Parotid gland (tissue), 1 donor: ENCODE measurements around a stretch of chr5.

GRCh38 chr5:31921774-31922293 lies 252.3 kb downstream of the GOLPH3 start:
- PRO-cap, result no peak

- PRO-cap, result no peak
Measured at GRCh38 chr5:32098192-32099008, 75.7 kb downstream of the GOLPH3 start.

DNA sequence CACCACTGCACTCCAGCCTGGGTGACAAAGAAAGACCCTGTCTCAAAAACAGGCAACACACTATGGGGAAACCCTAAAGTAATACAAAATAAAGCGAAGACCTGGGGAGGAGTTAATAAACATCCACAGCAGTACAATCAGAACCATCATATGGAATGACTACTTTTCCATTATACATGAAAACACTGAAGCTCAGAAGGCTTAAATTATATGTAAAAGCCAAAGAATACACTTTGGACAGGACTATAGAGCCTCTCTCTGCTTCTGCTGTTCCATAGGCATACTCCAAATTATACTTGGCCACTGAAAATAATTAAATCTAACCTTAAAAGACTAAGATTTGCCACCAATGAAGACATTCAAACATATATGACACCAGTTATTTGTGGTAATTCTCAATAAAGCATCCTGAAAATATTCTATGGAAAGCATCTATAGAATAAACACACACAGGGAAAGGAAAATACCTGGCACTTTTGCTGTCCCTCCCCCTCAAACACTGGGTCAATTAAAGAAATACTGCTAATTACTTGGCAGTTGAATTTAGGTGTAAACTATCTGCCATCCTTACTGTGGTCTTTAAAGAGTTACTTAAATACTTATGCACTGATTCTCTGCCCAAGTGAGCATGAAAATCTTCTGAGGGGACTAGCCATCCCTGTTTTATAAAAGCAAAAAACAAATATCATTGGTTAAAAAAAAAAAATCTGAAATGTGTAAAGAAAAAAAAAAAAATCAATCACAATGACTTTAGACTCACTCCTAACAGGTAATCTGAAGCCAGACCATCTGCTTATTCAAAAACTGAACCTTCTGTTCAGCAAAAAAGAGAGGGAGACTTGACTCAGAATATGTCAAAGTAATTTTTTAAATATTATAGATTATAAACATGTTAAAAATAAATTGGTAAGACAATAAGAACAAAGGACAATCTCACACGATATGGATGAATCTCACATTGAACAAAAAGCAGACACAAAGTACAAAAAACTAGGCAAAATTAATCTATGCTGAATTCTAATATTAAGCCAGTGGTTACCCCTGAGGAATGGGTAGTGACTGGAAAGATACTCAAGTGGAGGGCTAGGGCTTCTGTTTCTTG lies 4.5 kb downstream of the GOLPH3 start:
- PRO-cap, result no peak

DNA sequence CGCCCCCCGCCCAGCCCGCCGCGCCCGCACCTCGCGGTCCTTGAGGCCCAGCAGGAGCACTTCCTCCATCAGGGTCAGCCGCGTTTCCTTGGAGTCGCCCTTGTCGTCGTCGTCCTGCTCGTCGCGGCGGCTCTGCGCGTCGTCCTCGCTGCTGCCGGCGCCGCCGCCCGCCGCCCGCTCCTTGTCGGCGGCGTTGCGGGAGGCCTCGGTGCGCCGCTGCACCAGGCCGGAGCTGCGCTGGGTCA lies 417 bp downstream of the GOLPH3 start:
- PRO-cap, result no peak

GRCh38 chr5:32204075-32204586 lies 30.0 kb upstream of the GOLPH3 start:
- PRO-cap, result no peak

DNA sequence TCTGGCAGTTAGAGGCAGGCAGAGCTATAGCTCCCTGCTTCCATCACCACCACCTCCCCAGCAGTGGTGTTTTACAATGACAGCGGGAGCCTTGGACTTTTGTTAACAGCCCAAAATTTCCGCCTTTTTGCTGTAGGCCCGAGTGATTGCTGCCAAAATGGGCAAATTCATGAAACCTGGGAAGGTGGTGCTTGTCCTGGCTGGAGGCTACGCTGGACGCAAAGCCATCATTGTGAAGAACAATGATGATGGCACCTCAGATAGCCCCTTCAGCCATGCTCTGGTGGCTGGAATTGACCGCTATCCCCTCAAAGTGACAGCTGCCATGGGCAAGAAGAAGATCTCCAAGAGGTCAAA lies 47.6 kb upstream of the GOLPH3 start:
- PRO-cap, result no peak

GRCh38 chr5:32290923-32291655 lies 21.6 kb downstream of the MTMR12 start:
- PRO-cap, result no peak

GRCh38 chr5:32402269-32402859 lies 42.2 kb downstream of the ZFR start:
- PRO-cap, result no peak

- PRO-cap, result no peak
Measured at GRCh38 chr5:32414859-32415279, 29.7 kb downstream of the ZFR start.

DNA sequence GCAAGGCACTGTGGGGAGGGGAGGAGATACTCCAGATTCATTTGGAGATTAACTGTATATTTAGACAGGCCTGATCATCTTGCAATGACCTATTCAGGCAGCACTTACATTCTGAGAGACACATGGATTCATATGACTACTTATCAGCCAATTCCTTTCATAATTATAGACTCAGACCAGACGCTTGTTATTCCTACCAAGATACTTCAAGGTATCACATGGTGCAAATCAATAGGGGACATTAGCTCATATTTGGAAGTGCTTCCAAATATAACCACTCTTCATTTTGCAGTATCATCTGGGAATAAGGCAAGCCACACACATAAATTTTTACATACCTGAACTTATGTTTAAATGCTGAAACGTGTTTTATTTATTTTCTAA lies 153.5 kb upstream of the TARS1 start:
- PRO-cap, result no peak

- PRO-cap, result no peak
Measured at GRCh38 chr5:33319758-33320212, 121.0 kb upstream of the TARS1 start.

GRCh38 chr5:33439774-33440256 lies 950 bp upstream of the TARS1 start:
- PRO-cap, result no peak

GRCh38 chr5:33480406-33480953 lies 39.7 kb downstream of the TARS1 start:
- PRO-cap, result no peak

DNA sequence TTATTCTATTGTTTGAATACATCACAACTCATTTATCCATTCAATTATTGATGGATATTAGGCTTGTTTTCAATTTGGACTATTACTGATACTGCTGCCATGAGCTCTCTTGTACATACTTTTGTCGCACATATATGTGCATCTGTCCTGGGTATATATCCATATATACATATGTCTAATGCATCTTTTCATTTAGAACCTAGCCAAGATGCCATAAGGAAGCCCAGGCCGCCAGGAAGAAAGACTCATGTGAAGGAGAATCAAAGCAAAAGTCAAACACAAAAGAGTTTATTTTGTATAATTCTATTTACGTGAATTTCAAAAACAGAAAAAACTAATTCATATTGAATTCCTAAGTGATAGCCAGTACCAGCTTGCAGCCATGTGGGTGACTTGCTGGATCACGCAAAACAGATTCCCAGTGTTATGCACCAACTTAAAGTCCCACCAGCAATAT lies 79.0 kb downstream of the ADAMTS12 start:
- PRO-cap, result no peak

GRCh38 chr5:33997300-33997589 lies 10.6 kb downstream of the AMACR start:
- PRO-cap, result no peak

- PRO-cap, result no peak
Measured at GRCh38 chr5:34552166-34552790, 103.8 kb upstream of the RAI14 start.

DNA sequence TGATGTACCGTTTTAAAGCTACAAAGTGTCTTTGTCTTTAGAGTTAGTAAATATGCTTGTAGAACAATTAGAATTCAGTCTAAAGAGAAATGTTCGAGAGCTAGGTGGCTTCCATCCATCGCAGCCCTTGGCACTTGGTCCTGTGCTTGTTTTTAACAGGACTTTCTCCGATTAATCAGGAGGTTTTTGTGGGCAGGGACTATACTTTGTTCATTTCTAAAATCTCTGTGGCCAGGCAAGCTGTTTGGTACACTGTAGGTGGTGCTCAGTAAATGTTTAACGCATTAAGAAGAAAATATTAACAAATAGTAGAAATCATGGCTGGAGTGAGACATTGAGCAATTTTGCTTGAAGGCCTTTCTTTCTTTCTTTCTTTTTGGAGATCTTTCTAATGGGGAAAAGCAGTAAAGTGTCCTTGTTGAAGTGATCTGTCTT lies 20.8 kb downstream of the AGXT2 start:
- PRO-cap, result no peak

GRCh38 chr5:35197997-35198504 lies 32.2 kb downstream of the PRLR start:
- PRO-cap, result no peak

- PRO-cap, result no peak
Measured at GRCh38 chr5:35228208-35228904, 1.9 kb downstream of the PRLR start.

- PRO-cap, result no peak
Measured at GRCh38 chr5:35780058-35780699, 76.5 kb upstream of the IL7R start.